Left cardiac atrium (tissue), 1 donor: ENCODE data around the genes NOB1 and VAC14.

GRCh38 chr16:69728274-69728952 lies 2.1 kb upstream of the NQO1 start:
- PRO-cap = no peak

DNA sequence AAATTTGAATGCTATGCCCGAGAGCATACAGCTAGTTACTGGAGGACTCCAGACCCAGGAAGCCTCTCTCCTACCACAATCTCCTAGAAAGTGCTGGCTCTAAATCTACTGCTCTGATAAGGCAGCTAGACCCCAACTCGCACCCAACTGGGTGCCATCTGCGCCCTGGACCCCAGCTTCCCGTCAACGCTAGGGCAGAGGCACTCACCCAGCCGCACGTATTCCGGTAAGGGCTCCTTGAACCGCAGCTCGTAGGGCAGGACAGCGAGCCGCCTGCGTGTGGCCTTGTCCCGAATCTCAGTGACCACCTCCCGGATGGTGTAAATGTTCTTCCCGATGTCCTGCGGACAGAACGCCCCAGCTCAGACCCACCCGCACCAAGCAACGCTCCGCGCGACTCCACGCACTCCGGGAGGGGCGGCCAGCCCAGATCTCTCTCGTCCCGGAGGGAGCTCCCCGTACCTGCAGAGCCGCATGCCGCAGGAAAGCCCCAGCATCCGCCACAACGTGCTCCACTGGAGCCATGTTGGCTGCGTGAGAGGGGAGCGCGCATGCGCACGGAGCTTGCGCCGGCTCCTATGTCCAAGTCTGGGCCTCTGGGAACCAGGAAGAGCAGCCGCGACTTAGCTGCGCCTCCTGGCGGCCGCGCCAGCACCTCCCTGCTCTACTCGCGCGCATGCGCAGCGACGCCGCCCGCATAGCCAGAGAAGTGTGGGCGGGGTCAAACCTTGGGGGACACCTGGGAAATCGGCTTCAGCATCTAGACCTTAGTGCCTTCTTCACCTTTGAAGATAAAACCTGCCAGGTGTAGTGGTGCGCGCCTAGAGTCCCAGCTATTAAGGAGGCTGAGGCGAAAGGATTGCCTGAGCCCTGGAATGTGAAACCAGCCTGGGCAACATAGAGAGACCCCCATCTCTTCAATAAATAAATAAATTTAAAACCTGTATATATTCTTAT lies at the start of gene NOB1:
Gene NOB1, minus strand, starts transcription at position 541 of the 957 bp plus-strand sequence.
- PRO-cap = bidirectional peak, plus-strand start at position 731 of the sequence, minus-strand start at position 536 of the sequence

- PRO-cap = no peak
Measured at GRCh38 chr16:69838932-69839679, 77.0 kb downstream of the WWP2 start.

- PRO-cap = no peak
Measured at GRCh38 chr16:69941331-69941842, 9.7 kb upstream of the CLEC18A start.

- PRO-cap = no peak
Measured at GRCh38 chr16:70158203-70158959, 15.2 kb upstream of the CLEC18C start.

DNA sequence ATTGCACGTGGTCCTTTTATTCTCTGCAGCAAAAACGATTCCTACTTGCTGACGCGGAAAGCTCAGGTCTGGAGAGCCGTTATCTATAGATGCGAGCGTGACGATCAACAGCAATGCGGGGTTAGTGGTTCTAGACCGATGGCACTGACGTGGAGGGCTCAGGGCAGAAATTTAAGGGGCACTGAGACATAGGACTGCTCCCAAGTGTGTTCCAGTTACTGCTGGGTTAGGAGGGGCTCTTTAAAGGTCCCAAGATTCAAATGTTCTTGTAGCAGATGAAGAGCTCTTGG lies 596 bp upstream of the EXOSC6 start:
- PRO-cap = no peak

GRCh38 chr16:70403793-70404304 lies 35.1 kb downstream of the ST3GAL2 start:
- PRO-cap = no peak

DNA sequence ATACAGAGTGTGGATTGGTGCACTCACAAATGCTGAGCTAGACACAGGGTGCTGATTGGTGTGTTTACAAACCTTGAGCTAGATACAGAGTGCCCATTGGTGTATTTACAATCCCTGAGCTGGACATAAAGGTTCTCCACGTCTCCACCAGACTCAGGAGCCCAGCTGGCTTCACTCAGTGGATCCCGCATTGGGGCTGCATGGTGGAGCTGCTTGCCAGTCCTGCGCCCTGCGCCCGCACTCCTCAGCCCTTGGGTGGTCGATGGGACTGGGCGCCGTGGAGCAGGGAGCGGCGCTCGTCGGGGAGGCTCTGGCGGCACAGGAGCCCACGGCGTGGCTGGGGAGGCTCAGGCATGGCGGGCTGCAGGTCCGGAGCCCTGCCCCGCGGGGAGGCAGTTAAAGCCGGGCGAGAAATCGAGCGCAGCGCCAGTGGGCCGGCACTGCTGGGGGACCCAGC lies 3.8 kb upstream of the FCSK start:
- PRO-cap = no peak

- PRO-cap = no peak
Measured at GRCh38 chr16:70478876-70479829, 24.8 kb downstream of the FCSK start.

DNA sequence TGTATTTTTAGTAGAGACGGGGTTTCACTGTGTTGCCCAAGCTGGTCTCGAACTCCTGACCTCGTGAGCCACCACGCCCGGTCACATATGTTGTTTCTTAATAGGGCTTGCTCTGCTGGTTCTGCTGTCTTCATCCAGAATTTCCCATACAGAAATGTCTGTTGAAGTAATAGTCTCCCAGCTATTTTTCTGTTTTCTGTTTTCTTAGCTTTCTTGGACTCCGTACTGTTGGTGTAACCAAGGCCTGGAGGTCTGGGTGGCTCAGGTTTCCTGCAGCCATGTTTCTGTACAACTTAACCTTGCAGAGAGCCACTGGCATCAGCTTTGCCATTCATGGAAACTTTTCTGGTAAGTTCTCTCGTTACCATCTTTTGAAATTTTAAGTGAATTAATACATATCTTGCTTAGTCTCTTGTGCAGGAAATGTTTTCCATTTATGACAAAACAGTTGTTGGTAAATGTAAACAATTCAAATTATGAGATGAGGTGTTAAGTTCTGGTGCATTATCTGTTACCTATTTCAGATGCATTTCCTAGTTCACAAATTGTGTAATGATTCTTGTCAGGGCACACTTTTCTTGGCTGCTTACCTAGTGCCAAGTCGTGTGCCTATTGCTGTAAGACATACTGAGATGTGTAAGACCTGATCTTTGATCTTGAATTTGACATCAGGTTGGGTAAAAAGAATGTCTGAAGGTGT lies 2.9 kb downstream of the SF3B3 start:
- PRO-cap = no peak

DNA sequence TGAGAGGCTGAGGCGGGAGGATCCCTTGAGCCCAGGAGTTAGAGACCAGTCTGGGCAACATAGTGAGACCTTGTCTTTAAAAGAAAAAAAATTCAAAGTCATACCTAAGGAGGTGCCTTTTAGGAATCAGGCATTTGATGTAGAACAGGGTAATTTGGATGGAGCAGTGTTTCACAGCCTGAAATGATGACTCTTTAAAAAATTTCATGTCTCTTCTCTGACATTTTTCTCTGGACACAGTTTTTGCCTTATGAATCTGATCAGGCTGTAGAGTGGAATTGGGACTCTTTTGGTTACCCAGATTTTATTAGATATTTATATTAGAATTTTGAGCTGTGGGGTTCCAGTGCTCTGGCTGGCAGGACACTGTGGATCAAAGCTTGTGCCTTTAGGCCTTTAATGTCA lies 14.2 kb downstream of the SF3B3 start:
- PRO-cap = no peak

- PRO-cap = unidirectional peak, plus-strand start at chr16:70579899
Measured at GRCh38 chr16:70579441-70580247, 56.0 kb downstream of the SF3B3 start.

DNA sequence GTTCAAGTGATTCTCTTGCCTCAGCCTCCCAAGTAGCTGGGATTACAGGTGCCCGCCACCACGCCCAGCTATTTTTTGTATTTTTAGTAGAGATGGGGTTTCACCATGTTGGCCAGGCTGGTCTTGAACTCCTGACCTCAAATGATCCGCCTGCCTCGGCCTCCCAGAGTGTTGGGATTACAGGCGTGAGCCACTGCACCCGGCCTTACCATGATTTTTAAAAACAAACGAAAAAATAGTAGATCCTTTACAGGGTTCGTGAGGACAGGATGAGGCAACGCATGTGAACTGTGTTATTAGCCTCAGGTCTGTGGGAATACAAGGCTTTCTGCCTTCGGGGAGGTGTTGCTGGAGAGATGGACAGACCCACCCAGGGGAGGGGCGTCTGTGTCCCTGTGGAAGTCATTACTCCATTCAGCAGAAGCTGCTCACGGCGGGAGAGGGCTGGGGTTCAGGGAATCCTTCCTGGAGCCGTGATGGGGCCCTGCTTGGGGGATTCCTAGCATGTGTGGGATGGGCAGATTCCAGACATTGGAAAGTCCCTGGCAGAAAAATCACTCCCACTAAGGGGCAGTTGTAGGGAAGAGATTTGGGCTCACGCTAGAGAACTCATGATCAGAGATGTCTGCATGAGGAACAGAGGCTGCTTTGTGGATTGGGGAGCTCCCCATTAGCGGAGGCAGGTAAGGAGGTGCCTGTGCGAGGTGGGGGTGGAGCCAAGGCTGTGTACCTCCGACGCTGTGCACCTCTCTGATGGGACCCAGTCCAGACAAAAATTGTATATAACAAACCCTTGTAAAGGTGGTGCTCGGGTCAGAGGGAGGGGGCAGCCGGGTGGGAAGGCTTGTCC lies 56.4 kb upstream of the IL34 start:
- PRO-cap = no peak

DNA sequence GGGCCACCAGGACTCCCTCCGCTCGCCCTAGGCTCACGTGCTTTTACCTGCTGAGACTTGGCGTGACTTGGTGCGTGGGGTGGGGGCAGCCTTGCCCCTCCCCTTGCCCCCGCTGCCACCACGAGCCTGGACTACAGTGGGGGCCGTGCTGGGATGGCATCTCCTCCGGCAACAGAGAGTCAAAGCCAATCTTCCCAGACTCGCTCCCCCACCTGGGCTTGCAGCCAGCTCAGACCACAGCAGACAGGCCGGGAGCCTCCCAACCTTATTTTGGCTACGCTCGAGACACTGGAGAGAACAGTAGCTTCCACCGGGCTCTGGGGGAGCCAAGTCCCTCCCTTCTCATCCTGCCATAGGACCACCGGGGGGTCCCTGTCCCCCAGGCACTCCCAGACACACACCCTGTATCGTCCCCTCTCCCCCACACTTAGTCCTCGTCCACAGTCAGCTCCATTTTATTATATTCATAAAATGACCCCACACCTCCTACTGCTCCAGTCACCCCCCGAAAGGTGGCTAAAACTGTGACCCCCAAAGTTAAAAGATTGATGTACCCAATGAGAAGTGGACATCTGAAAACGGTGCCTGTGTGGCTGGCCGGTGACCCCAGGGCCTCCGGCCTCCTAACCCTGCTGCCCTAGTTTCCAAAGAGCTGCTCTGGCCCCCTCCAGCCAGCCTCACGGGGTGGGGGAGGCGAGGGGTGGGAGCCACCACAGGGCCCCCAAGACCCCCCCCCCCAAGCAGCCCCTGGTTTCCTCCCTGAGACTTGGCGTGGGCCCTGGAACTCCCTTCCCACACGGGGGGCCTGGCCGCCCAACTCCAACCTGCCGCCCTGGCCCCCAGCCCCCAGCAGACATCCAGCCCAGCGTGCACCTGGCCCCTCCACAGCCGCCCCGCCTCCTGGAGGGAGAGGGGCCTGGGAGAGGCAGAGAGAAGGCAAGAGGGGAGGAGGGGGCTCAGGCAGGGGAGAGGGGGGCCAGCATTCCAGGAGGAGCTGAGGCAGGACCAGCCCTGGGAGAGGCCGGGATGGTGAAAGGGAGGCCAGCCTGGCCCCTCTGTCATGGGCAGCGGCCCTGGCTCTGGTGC lies 16.3 kb downstream of the IL34 start:
- PRO-cap = no peak

- PRO-cap = no peak
Measured at GRCh38 chr16:70683973-70684919, 1.6 kb downstream of the MTSS2 start.

- PRO-cap = no peak
Measured at GRCh38 chr16:70741087-70741810, 55.4 kb upstream of the MTSS2 start.

DNA sequence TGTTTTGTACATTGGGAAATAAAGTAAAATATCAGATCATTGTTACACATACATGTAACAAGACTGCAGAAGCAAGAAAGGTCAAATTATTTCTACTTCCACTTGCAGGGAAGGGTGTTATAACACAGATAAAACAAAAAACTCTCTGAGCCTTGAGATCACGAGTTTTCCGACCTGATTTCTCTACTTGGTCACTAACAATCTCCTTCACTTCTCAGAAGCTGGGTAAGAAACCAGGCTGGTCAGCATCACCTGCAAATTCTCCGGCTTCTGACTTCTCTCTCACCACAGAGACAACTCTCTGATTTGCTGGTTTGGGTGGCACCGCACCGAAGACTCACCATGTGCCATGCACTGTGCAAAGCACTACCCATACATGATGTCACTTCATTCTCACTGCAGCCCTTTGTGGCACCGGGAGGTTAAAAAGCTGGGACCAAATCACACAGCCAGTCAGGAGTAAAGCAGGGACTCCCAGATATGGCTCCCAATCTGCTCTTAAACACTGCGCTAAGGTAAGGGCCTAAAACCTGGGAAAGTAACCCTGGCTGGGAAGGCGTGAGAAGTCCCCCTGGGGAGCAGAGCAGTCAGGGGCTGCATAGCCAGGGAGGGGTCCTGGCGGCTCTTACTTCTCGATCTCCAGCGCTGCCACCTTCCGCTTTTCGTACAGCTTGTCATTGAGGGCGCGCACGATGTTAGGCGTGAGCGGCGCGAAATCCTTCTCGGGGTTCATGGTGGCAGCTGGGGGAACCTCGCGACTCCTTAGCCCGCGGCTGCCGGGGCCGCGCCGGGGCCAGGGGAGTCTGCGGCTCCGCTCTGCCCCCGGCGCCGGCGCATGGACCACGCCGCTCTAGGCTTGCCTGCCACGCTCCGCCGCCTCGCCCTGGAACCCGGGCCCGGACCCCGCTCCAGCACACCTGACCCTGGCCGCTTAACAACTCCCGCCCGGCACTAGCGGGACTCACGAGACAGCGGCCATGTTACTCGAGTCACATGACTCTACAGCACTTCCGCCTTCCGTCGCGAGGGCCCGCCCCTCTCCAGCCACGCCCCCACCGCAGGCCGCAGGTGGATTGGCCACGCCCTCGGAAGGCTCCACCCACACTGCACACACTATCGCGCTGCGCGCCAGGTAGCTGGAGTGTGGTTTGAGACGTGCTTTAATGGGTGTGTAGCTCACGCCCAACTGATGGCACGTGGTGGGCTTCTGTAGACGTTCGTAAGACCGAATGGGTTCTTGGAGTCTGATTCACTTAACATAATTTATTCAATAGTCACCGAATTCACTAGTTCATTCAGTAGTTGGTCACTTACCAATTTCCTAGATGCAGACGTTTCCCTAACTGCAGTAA lies at the start of gene VAC14:
Gene VAC14, minus strand, starts transcription at position 991 of the 1,352 bp plus-strand sequence.
- PRO-cap = unidirectional peak, minus-strand start at position 986 of the sequence

GRCh38 chr16:71593240-71593515 lies 16.3 kb upstream of the TAT start:
- PRO-cap = no peak

DNA sequence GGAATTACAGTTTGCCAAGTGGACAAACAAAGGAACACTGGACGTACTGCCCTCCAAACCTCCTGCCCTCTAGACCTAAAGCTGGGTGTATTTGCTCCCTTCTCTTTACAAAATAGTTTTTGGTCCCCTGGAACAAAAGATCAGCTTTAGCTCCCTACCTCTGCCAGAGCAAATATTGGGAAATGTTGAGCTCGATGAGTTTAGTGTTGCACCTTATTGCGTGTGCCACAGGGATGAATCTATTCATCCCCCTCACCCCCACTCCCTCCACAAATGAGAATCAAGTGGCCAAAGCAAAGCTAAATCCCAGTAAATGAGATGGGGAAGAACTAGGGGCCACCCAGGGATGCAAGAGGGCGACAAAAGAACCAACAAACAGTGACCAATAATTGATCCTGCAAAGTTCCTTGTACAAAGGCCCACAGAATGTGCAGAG lies 17.2 kb upstream of the TAT start:
- PRO-cap = no peak

GRCh38 chr16:71722565-71723416 lies 1.7 kb downstream of the PHLPP2 start:
- PRO-cap = bidirectional peak, plus-strand start at chr16:71723203, minus-strand start at chr16:71723101